ENCODE measurements around a stretch of chr2.

DNA sequence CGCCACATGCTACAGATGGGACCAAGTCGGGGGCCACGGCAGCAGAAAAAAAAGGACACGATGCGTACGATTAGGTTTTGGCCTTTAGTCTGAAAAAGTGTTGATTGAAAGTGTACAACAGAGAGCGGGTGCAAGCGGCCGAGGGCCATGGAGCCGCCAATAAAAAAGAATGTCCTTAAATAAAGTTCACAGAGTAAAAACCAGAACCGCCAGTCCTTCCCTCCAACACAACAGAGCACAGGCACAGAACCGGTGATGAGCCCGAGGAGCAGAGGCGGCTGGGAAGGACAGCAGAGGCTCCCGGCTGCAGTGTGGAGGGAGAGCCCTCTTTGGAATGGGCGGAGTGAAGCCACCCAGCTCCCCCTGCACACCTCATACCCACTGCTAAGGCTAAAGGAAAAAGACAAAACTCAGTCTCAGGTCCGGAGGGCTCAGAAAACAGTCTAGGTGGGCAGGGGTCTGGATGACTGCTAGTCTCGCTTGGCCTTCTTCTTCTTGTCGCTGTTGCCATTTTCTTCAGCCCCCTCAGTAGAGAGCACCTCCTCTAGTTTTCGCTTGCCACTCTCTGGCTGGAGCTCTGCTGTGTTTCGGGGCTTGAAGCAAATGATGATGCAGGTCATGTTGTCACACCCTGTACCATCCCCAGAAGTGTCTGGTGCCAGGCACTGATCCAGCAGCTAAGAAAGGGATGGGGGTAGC is 744 bp upstream of the ZNF513 start:
- PRO-cap, result no peak

GRCh38 chr2:27442701-27443699 is 819 bp downstream of the KRTCAP3 start:
- PRO-cap, result no peak

GRCh38 chr2:27626823-27627801 is 1.7 kb downstream of the CCDC121 start:
- PRO-cap, result no peak

DNA sequence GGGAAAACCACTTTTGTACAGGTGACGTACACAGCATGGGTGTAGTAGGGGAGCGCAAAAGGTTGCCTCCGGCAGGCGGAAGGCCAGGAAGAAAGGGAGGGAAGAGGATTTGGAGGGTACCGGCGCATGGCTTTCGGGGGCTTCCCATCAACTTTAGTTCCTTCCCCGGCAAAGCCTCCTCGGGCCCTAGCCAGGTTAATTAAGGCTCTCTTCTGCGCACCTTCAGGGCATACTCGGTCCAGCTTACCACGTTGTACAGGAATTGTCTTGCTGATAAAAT is 239 bp downstream of the GPN1 start:
- PRO-cap, result no peak

- PRO-cap, result no peak
Measured at GRCh38 chr2:27629718-27630252, 935 bp downstream of the GPN1 start.

DNA sequence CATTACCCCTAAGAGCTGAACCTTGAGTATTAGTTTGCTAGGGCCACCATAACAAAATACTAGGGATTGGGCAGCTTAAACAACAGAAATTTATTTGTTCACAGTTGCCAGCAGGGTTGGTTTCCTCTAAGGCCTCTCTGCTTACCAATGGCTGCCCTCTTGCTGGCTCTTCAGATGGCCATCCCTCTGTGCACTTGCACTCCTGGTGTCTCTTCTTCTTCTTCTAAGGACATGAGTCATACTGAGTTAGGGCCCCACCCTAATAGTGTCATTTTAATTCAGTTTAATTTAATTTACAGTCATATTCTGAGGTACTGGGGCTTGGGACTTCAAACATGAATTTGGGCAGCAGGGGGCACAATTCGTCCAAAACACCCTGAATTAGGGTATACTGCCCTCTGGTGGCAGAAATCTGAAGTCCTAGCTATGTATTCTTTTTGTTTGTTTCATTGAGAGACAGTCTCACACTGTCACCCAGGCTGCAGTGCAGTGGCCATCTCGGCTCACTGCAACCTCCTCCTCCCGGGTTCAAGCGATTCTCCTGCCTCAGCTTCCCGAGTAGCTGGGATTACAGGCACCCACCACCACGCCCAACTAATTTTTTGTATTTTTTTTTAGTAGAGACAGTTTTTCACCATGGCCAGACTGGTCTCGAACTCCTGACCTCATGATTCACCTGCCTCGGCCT is 19.8 kb downstream of the SLC4A1AP start:
- PRO-cap, result no peak

- PRO-cap, result no peak
Measured at GRCh38 chr2:27684830-27685706, 21.4 kb downstream of the SLC4A1AP start.

DNA sequence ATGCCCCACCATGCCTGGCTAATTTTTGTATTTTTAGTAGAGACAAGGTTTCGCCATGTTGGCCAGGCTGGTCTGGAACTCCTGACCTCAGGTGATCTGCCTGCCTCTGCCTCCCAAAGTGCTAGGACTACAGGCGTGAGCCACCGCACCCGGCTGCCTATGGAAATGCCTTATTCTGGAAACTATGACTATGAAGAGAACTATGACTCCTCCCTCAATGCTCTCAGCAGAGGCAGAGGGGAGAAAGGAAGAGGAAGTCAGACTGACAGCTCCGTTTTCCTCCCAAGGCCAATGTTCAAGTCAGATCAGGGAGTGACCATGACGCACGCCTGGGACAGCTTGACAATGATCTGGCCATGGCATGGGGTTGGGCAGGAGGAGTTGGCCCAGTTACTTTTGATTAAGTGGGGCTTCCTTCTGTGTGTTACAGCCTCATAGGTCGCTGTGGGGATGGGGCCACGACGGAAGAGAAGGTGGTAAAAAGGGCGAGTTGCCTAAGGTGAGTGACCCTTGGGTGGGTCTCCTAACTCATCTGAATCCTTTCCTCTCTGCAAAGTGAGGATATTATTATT is 44.2 kb upstream of the MRPL33 start:
- PRO-cap, result no peak

- PRO-cap, result no peak
Measured at GRCh38 chr2:27730216-27730755, 41.2 kb upstream of the MRPL33 start.

GRCh38 chr2:27795516-27796726 is 24.4 kb downstream of the MRPL33 start:
- PRO-cap, result no peak

- PRO-cap, result no peak
Measured at GRCh38 chr2:27802356-27802986, 31.0 kb downstream of the MRPL33 start.

- PRO-cap, result no peak
Measured at GRCh38 chr2:27889702-27890082, 495 bp downstream of the RBKS start.

GRCh38 chr2:27954788-27955478 is 64.4 kb downstream of the BABAM2 start:
- PRO-cap, result no peak

DNA sequence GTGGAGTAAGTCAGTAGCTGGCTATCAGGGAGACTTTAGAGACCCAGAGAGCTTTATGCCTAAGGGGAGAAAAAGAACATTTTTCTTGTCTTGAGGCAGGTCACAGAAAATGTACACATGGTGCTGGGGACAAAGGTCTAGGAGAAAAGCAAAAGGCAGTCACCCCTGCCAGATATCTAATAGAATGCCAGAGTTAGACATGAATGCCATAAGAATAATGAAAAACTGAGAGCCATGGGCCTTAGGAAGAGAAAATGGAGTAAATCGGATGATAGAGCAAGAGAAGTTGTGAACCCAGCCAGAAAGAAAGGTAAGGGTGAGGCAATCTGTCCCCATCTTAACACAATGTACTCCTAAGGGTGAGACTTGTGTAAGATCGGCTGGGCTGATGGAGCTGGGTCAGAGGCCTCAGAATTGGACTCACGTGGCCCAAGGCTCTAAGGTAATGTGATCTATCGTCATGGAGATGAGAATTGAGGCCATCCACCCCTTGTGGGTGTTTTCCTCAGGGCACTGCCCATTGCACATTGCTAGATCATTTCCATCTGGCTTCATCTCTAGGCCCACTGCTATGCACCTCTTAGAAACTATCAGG is 229.2 kb upstream of the FOSL2 start:
- PRO-cap, result no peak

DNA sequence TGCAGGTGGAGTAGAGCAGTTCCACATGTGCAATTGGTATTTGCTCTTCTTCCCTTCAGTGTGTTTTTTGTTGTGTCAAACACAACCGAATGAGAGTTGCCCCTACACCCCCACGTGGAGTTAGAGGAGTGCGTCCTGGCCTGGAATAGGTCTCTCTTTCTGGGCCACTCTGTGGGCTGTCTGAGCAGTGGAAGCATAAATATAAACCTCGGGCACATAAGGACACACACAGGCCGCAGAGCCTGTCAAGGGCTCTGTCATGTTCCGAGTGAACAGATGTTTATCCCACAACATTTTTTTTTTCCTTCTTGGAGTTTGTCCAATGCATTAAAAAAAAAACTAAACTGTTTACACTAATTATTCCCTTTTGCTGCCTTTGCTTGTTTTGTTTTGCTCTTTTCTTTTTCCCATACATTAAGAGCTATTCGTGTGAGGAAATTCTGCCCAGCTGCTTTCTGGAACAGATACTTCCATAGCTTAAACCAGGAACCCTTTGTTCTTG is 228.4 kb upstream of the FOSL2 start:
- PRO-cap, result no peak

DNA sequence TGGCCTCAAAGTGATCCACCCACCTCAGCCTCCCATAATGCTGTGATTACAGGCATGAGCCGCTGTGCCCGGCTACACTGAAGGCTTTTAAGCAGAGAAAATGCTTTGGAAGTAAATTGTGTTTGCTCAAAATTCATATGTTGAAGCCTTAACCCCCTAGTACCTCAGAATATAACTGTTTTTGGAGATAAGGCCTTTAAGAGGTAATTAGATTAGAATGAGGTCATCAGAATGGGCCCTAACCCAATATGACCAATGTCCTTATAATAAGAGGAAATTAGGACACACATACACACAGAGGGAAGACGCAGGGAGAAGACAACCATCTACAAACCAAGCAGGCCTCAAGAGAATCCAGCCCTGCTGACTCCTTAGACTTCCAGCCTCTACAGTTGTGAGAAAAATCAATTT is 226.9 kb upstream of the FOSL2 start:
- PRO-cap, result no peak

GRCh38 chr2:28333623-28334250 is 58.9 kb upstream of the FOSL2 start:
- PRO-cap, result no peak

- PRO-cap, result no peak
Measured at GRCh38 chr2:28379005-28379569, 13.6 kb upstream of the FOSL2 start.

DNA sequence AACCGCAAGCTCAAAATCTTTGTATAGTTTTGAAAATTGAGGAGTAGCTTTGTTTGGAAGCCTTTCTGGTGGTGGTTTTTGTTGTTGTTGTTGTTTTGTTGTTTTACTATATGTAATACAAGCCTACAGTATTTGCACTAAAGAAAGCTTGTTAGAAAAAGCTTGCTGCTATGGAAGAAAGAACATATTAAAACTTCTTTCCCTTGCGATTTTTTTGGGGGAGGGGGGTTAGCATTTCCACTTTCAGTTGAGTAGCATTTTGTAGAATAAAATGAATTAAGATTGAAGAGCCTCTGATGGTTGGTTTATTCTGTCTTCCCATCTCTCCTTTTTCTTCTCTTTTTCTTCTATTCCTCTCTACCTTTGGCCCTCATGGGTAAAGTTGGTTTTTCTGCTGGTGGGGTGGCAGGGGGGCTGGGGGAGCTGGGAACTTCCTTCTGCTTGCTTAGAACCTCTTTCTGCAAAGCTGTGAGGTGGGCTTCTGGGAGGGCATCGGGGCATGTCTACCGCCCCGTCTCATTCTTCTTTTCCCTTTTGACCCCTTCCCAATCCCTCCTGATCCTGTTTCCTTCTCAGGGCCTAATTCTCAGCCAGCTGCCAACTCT is 24.5 kb downstream of the FOSL2 start:
- PRO-cap, result unidirectional peak, plus-strand start at position 467 of the sequence

DNA sequence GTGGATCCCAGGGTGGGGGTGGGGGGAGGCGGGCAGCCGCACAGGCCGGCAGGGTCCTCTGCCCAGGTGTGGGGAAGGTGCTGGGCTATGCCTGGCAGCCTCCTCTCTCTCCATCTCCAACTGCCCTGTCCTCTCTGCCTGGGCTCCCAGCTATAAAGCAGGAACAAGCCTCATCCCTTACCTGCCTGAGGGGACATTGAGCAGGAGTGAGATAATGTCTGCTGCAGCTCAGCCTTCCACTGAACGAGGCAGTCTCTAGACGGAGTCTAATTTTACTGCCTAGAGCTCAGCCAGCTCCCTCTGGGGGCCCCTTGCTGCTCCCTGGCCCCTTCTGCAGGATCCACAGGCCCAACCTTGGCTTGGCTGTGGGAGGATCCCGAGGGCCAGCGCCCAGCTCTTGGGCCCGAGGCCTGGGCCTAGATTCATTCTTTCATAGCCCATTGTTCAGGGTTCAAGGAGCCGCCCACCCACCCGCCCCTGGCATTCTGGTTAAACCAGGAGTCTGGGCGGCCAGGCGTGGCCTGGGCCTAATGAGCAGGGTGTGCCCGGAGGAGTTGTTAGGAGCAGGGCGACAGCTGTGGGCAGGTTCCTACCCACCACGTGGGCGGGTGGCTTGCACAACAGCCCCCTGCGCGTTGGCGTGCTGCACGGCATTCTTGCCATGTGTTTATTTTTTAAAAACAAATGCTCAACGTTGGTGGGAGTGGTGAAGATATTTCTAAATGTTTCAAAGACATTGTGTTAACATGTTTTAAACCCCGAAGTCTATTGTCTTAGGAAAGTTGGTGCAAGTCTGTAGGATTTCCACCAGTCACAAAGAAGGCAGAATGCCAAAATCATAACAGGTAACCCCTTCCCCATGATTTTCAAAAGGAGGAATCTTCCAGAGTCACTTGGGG is 44.7 kb downstream of the FOSL2 start:
- PRO-cap, result unidirectional peak, minus-strand start at position 127 of the sequence